Brain (tissue), 1 donor: ENCODE measurements around a stretch of chr6.

DNA sequence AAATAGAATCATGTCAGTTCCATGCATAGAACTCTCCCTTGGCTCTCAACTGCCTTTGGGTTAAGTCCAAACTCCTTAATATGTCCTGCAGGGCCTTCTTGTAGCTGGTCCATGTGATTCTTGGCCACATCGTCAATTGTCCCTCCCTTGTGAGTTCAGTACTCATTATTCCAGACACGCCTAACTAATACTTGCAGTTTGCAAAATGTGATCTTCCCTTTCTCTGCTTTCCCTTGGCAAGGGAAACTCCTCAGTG, 165.0 kb downstream of the UTRN start:
- RRBS, result no CpG with 5 or more reads among the region's 2 CpGs

GRCh38 chr6:144479741-144480249, 194.7 kb downstream of the UTRN start:
- RRBS, result no CpG with 5 or more reads among the region's 6 CpGs

DNA sequence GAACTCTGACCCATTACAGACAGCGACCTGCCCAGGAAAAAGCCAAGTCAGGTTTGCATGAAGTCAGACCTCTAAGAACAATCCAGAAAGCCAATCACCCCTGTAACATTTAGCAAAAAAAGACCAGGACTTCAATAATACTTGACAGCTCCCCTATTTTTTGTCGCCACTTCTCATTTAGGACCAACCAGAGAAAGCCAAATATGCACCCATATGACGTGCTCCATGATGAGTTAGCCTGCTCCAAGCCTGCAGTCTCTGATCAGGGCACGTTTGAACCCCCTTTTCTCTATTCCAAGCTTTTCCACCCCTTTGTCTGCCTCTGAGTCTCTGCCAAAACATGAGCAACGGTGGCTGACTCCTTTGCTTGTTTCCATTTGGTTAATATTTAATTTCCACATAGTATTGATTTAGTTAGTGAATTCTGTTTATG, 636.3 kb downstream of the UTRN start:
- RRBS, result no CpG with 5 or more reads among the region's 5 CpGs

GRCh38 chr6:145096871-145097467, 638.4 kb downstream of the EPM2A start:
- RRBS, result no CpG with 5 or more reads among the region's 2 CpGs

GRCh38 chr6:145813571-145814593, 713 bp downstream of the FBXO30 start:
- RRBS, result 2% methylated on average over 27 of the region's 56 CpGs

- RRBS, result no CpG with 5 or more reads among the region's 1 CpG
Observed at GRCh38 chr6:145866954-145867376, 52.4 kb upstream of the FBXO30 start.

- RRBS, result no CpG with 5 or more reads among the region's 10 CpGs
Observed at GRCh38 chr6:145964702-145964905, 446 bp upstream of the SHPRH start.

DNA sequence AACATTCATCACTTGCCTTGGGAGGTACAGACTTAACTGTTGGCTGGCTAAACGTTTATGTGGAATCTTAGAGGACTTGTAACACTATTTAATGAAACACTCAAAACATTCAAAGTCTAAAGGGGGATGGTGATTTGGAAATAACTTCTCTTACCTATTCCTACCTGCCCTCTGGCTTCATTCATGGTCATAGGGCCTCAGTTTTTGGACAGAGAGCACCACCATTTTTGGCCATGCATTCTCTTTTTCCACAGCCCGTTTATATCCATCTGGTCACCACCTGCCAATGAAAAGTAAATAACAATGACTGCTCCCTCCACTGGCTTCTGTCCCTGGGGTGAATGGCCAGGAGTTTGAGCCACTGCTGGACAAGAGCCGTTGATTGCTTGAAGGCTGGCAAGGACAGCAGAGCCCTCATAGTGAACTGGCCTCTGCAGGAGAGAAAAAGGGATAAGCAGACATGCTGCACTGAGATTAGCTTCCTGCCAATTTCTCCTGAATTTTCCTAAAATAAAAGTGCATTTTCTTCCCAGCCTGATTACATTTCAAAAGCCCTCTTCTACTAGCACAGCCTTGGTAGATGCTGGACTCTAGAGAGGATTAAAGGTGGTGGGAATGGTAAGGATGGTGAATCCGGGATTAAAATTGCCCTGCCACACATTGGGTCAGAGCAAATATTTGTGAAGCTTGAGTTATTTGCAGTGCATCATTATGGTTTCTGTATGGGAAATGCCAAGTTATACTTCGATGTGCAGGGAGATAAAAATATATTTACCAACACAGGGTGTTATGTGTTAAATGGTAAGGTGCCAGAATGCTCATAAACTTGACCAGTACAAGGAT, 261.9 kb downstream of the ADGB start:
- RRBS, result no CpG with 5 or more reads among the region's 5 CpGs

DNA sequence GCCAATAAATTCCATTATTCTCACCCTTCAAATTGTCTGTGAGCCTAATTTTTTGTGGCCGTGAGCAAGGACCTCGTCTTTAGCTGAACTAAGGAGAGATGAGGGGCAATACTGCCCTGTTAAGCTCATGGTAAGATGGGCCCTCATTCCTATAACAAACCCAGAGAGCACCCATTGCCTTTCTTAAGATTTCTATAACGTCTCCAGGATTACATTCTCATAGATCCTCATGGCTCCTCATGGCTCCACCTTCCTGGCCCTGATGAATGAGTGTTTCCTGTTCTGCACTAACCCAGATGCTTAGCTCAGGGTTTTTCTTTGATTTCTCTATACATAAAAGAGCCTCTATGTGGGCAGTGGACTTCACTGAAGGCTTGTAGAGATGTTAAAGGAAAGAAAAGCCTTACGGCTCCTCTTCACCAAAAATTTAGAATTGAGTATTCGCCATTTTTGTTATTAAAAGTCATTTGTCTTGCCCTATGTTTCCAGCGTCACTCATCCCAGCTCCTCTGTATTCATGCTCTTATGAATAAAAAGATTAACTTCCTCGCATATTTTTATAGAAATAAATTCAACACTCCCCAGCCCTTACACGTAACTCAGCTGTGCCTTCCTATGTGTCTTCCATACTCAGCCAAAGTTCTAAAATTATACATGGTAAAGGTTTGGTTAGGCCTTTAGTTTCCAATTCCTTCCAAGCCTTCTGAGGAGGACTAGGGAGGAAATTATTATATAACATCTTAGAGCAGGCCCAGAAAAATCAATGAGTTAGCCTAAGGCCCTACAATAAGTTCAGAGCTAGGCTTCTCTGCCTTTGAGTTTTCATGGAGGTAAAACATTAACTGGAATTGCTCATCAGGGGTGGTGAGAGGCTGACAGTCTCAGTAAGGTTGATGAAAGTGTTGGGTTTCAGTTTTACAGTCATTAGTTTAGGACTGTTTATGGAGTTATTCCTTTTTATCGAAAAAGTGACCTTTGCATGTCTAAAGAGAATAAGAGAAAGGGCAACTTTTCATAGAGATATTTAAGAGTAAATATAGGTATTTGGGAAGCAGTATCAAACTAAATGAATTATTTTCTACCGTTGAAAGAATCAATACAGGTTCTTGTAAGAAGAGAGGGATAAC, 285.7 kb downstream of the ADGB start:
- RRBS, result no CpG with 5 or more reads among the region's 10 CpGs

DNA sequence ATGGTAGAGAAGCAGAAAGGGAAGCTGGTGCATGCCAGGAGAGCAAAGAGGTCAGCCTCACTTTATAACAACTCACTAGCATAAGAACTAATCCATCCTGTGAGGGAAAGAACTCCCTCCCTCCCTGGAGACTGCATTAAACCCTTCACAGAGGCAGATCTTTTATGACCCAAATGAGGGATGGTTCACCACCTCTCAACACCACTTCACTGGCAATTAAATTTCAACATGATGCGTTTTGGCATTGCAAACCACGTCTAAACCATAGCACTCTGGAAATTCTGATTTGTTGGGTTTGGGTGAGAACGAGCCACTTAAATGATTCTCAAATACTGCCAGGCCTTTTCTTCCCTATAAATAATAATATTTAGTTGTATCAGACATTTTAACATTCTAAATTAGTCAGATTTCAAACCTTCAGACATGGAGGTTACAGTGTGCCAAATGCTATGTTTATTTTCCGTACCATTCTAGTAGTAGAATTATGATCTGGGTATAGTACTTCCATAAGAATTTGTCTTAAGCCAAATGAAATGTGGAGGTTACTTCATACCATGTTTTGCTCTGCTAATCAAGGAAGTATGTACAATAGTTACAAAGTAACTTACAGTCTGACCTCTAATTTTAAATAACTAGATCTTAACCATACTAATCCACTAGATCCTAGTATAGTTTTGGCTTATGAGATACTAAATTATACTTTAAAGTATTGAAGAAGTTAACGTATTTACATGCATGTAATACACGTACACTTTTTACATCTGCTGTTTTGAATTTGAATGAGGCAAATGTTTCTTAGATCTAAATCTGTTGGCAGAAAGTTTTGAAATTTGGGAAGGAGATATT, 34.3 kb downstream of the STXBP5 start:
- RRBS, result no CpG with 5 or more reads among the region's 6 CpGs

DNA sequence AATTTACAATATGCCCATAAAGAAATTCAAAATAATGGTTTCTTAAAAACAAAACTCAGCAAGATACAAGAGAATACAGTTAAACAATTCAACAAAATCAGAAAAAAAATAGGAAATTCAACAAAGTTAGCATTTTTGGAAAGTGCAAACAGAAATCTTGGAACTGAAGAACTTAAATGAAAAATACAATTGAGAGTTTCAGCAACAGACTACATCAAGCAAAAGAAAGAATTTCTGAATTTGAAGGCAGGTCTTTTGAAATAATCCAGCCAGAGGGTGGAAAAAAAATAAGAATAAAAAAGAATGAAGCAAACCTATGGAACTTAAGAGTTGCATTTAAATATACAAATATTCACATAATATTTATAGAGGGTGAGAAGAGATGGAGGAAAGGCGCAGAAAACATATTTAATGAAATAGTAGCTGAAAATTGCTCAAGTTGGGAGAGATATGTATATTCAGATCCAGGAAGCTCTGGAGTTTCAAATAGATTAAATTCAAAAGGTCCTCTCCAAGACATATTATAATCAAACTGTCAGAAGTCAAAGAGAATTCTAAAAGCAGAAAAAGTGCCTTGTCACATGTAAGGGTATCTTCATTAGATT, 92.5 kb downstream of the STXBP5 start:
- RRBS, result no CpG with 5 or more reads among the region's 1 CpG

DNA sequence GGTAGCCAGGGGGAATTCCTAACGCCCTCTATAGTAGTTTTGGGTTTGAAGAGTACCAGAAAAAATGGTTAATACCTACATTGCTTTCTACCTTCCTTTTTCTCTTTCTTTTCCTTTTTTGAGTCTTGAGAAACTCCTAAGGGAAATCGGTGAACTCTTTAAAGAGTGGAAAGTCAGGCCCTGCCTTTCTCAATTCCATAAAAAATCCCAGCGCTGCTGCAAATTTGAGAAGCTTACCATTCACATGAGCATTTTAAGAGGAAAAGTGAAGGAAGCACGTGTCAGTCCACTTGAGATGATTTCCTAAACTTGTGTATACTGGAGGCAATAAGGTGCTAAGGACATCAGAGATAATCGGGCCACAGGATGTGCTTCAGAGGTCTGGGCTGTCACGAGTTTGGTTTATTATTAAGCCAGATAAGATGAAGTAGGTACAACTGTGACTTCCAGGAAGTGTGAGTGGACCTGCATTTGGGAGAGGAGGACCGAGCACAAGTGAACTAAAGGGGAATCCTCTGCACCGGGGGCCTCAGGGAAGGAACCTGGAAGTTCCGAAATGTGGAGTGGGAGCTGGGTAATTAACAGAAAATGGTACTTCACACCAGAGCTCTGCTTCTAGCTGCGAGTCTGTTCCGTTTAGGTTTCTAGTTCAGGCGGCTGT, 1.3 kb downstream of the SAMD5 start:
- RRBS, result no CpG with 5 or more reads among the region's 12 CpGs

- RRBS, result no CpG with 5 or more reads among the region's 7 CpGs
Observed at GRCh38 chr6:147619874-147620234, 111.4 kb downstream of the SAMD5 start.

GRCh38 chr6:147676639-147677337, 168.3 kb downstream of the SAMD5 start:
- RRBS, result no CpG with 5 or more reads among the region's 6 CpGs

DNA sequence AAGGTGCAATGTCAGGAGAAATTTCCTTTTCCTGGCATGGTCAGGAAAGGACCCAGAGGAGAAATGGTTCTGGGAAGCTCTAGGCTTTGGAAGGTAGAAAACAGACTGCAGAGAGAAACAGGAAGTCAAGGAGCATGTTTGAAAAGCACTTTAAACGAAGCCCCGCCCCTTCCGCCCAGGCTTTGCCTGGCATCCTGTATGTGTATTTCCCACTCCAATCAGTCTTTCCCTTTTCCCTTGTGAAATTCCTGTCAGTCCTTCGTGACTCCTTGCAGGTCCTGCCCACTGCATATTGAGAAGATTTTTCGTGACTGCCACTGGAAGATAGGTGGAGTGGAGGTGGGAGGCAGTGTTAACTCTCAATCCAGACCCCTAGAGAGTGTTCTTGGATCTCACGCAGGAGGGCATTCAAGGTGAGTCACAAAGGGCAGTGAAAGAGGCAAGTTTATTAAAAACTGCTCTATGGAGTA, 320.9 kb upstream of the SASH1 start:
- RRBS, result no CpG with 5 or more reads among the region's 6 CpGs

DNA sequence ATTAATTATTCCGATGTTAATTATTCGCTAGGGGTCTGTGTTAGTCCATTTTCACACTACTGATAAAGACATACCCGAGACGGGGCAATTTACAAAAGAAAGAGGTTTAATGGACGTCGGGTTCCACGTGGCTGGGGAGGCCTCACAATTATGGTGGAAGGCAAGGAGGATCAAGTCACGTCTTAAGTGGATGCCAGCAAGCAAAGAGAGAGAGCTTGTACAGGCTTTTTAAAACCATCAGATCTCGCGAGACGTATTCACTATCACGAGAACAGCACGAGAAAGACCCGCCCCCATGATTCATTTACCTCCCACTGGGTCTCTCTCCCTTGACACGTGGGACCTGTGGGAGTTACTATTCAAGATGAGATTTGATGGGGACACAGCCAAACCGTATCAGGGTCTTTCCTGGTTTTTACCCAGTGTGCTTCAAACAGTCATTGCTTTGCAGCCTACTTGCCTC, 108.0 kb downstream of the UST start:
- RRBS, result no CpG with 5 or more reads among the region's 16 CpGs

GRCh38 chr6:149031815-149032347, 285.1 kb downstream of the UST start:
- RRBS, result no CpG with 5 or more reads among the region's 15 CpGs

DNA sequence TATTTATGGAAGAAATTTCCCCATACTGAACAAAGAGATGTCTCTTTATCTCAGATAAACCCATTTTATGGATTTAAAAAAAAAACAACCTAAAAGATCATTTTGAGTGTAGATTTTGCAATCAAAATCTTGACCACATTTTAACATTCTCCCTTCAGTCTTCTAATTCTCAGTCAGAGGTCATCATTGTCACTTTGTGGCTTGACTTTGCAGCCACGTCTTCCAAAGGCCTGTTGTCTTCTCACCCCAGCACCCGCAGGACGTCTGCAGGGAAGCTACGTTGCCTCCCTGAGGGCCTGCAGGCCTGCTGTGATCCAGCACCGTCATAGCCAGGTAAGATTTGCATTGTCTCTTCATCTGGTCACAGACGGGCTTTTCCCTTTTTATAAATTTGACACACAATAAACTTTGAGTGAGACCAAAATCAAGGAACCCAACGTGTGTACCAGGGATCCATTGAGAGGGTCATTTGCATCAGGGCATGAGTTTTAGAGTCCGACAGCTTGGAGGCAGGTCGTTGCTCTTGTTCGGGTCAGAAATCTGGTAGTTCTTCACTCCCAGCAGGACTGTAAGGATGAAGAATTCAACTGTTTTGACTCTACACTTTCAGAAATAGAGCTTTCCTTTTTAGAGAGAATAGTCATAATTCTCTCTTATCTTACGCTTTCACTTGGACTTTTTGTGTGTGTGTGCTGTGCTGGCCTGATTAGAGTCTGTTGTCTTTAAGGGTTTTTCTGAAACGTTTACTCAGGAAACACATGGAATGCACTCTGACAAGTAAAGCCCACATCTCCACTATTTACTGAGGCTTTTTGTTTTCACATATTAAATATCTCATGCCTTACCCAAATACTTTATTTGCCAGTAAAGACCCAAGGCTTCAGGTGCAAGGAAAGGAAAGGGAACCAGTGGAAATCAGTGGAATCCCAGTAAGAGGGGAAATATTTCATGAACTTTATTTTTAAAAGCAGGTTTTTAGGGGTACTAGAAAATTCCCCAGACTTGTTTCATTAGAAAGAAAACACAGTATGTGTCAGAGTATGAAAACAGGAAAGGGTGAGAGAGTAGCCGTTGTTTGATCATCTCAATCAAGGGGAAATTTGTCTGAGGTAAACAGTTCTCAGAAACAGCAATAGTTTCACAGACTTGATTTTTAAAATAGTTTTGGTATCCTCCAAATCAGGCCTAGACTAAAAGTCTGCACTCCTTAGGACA, 177.1 kb upstream of the TAB2 start:
- RRBS, result no CpG with 5 or more reads among the region's 13 CpGs

DNA sequence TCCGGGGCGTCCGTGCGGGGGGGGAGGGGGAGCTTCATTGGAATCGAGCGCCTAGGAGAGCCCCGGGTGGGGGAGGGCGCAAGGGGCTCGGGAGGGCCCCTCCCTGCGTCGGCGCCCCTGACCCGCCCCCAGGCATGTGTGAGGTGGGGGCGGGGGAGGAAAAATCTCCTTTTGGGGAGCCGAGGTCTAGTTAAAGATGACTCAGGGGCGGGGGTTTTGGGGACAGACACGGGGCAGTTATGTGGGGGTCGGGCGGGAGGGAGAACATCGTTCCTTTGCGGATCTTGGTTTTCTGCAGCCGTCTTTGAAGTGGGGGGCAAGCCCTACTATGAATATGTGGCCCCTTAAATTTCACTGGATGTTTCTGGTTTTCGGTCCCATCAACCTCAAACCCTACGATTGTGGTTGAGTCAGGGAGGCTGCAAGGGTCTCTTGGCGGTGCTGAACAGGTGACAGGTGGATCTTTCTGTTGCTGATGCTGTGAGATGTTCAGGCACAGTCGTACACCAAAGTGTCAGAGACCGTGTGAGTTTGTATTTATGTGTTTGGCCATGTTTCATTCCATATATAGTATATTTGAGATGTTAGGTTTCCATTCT, 845 bp downstream of the TAB2 start:
- RRBS, result 1% methylated on average over 7 of the region's 27 CpGs

DNA sequence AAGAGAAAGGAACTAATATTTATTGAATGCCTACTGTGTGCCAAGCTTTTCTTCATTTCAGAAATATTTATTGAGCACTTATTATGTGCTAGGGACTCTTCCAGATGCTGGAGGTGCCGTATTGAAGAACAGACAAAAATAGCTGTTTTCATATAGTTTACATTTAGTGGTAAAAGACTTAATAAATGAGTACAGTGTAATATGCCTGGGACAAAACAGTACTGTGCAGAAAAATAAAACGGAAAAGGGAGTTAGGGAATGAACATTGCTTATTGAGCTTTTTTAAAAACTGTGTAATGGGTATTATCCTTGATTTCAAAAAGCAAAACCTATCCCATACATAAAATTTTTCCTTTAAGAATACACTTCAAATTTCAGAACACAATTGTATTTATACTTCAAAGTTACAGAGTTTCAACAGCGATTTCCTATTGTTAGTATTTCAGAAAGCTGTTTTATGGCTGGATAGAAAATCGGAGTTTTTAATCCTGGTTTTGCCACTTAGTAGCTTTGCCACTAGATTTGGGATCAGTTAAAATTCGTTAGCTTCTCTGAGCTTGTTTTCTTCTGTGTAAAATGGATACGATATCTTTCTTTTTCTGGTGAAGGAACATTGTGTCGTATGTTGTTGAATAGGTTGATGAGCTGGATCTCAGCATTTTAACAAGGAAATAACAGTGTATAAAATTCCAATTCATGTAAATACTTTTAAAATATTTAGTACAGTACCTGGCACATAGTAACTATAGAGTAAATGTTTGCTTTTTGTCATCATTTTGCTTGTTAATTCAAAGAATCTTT, 4.7 kb downstream of the TAB2 start:
- RRBS, result no CpG with 5 or more reads among the region's 7 CpGs